Astrocyte (in vitro differentiated cells and primary cell): ENCODE measurements around a stretch of chr7.

DNA sequence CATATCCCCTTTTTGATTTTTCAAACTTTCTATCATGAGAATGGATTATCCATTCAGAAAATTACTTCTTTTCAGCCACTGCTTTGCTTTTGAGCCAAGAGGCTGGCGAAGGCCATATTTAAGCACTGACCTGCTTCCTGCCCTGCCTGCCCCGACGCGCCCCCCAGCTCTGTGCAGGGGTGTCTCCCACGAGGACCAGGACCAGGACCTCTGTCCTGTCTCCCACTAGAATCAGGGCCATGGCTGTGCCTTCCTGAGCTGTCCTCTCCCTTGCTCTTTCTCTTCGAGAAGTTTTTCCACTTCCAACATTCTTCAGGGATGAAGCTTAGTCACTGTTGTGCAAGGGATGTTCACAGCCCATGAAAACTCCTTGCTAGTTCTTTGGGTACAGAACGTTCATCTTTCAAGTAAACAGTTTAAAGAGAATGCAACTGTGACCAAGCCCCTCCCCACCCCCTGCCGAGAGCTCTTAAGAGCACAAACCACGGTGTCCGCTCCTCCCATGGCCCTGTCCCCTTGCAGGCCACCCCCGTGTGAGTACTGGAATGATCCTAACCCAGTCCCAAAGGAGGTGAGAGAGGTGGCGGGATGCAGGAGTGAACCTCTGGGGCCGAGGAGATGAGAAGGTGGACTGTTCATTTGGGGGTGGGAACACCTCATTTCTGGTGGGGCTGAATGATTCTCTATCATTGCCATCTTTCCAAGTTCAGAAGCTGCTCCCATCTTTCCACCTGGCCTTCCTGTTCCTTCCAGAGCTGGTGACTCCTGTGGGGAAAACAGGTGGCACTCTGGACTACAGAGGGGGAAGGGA is 161.1 kb upstream of the RHEB start:
- PRO-cap = no peak
- RRBS, 2 experiments = no CpG with 5 or more reads among the region's 13 CpGs

GRCh38 chr7:151740341-151740849 is 136.5 kb downstream of the PRKAG2 start:
- PRO-cap = no peak
- RRBS, 2 experiments = 28 to 34% methylated on average over 2 of the region's 9 CpGs

DNA sequence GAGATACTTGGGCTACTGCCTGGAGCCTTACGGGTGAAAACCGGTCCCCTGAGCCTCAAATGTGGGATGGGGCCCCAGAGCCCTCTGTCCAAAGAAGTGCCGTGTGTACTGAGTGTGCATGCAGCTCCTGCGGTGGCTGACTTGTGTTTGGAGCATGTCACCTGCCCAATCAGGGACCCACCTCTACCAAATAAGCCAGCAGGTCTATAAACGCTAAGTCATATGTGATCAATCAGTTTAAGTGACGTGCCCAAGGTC is 57.3 kb downstream of the PRKAG2 start:
- PRO-cap = no peak
- RRBS, 2 experiments = no CpG with 5 or more reads among the region's 6 CpGs

- PRO-cap = no peak
- RRBS, 2 experiments = 82% methylated on average over 5 of the region's 20 CpGs; no CpG with 5 or more reads in 1 of the 2 experiments
These were observed 56.8 kb downstream of the PRKAG2 start for GRCh38 chr7:151819977-151820583.

DNA sequence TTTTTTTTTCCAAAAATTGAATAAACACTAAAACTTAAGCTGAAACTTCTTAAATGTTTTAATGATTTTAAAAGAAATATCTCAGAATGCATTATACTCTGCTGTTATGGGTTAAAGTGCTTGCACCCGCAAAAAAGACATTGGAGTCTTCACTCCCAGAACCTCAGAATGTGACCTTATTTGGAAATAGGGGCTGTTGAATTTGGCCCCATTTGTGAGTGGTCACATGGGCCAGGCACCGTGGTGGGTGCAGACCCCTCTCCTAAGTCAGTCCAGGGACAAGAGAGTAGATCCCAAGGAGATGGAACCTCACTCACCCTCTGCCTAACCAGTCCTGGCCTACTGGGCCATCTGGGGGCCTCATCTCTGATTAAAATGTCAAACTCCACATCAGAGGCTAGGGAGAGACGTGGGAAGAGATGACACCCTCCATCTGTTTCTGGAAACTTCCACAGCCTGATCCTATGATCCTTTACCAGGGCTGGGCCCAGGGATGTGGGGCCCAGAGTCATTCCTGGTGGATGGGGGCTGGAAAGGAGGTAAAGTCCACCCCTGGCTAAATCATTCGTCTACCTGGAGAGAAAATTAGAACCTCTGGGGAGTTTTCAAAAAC is 53.6 kb downstream of the PRKAG2 start:
- PRO-cap = no peak
- RRBS, 2 experiments = no CpG with 5 or more reads among the region's 4 CpGs

DNA sequence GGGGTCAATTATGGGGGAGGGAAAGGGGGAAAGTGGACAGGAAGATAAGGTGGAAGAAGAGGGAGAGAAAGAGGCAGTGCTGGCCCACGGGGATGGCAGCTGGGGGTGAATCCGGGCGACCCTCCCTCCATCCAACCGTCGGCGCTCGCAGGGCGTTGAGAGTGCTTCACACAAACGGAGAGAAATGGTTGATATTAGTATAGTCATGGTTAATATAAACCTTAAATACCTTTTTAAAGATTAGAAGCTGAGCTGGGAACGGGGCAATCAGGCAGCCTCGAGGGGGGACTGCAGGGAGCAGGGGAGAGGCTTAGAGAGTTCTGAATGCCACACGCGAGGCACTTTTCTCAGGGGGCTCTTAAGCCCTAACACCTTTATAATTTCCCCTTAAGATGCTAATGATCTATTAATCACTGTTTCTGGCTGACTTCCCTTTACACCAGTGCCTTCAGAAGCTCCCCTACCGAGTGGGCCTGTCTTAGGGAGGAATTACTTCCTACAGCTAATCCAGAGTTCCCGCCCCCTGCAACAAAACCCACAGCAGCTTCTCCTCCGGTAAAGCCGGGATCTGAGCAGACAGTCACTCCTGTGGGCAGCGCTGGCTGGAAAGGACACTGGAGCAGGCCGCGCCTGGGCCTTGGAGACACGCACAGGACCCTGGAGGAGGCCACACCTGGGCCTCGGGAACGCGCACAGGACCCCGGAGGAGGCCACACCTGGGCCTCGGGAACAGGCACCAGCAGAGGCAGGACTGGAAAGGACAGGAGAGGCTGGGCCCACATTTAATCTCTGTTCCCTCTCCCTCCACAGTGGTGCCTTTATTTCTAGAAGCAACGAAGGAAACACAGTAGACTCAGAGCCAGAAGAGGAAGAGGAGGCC is 39.3 kb downstream of the PRKAG2 start:
- PRO-cap = unidirectional peak, plus-strand start at position 583 of the sequence
- RRBS, 2 experiments = no CpG with 5 or more reads among the region's 27 CpGs

GRCh38 chr7:151844144-151844902 is 32.6 kb downstream of the PRKAG2 start:
- PRO-cap = no peak
- RRBS, 2 experiments = no CpG with 5 or more reads among the region's 22 CpGs

- PRO-cap = no peak
- RRBS, 2 experiments = no CpG with 5 or more reads among the region's 13 CpGs
These were observed 38.4 kb upstream of the GALNTL5 start for GRCh38 chr7:151917603-151918501.

DNA sequence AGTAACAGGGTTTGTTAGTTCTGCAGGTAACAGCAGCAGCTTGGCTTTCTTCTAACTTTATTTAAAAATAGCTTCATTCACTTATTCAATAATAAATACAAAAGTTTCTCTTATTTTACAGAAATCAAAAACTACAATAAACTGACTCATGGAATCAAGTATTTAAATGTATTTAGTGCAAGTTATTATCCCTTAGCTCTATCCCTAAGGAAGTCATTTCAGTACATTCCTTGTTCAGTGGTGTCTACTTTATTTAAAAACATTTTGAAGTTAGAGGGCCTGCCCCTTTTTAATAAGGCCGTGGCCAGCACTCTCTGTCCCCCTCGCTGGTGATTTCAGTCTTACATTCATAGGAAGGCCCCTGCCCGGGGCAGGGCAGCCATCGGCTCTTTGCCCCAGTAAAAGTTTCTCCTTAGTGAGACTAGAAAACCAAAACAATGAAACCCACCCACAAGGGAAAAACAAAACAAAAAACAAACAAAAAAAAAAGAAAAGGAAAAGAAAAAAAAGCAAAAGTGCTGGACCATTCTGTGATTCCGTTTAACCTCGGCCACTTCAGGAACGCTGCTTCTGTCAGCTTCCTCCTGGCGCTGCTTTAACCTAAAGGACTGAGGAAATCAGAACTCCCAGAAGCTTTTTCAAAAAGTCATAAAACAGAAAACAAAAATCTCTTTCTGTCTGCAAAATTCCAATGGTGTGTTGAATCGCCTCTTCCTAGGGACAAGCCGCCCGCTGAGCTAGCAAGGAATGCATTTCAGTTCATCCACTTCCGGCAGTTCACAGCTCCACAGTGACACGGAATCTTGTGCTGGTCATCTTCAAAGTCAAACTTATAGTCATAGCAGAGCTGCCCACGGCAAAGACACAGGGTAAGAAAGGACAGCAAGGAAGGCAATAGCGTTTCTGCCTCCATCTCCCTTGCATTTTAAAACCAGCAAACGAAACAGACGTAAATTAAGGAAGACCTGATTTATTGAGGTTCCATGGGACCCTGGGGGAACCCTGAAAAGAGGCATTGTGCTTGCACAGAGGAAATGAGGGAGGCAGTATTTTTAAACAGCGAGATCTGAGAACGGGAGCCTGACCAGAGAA is 111.0 kb downstream of the GALNT11 start:
- PRO-cap = bidirectional peak, plus-strand start at position 839 of the sequence, minus-strand start at position 777 of the sequence
- RRBS, 2 experiments = no CpG with 5 or more reads among the region's 19 CpGs

- PRO-cap = no peak
- RRBS, 2 experiments = no CpG with 5 or more reads among the region's 8 CpGs
These were observed 41.6 kb downstream of the KMT2C start for GRCh38 chr7:152393911-152394849.

GRCh38 chr7:152504316-152505144 is 68.7 kb upstream of the KMT2C start:
- PRO-cap = no peak
- RRBS, 2 experiments = no CpG with 5 or more reads among the region's 11 CpGs

- PRO-cap = no peak
- RRBS, 2 experiments = no CpG with 5 or more reads among the region's 4 CpGs
These were observed 2.4 kb downstream of the ACTR3B start for GRCh38 chr7:152761918-152762348.

DNA sequence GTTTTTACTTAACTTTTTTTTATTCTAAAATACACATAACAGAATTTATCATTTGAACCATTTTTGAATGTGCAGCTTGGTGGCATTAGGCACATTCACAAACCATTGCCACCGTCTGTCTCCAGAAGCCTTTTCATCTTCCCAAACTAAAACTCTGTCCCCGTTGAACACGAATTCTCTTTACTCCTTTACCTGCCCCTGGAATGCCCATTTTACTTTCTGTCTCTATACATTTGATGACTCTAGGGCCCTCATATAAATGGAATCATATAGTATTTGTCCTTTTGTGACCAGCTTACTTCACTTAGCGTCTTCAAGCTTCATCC is 48.3 kb downstream of the ACTR3B start:
- PRO-cap = no peak
- RRBS, 2 experiments = no CpG with 5 or more reads among the region's 4 CpGs

DNA sequence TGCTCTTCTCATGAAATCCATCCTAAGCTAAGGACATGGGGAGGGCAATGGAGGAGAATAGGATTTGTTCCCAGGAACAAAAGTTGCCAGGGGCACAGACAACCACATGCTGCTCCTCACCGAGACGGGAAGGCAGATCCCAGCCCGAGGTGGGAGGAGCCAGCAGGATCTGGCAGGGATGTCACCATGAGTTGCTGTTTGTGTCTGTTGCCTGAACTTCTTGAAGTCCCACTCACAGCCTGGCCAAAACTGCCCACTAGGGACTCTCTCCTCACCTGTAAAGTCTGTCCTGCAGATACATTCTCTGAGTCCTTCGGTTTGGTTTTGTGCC is 279.0 kb downstream of the ACTR3B start:
- PRO-cap = no peak
- RRBS, 2 experiments = no CpG with 5 or more reads among the region's 4 CpGs

DNA sequence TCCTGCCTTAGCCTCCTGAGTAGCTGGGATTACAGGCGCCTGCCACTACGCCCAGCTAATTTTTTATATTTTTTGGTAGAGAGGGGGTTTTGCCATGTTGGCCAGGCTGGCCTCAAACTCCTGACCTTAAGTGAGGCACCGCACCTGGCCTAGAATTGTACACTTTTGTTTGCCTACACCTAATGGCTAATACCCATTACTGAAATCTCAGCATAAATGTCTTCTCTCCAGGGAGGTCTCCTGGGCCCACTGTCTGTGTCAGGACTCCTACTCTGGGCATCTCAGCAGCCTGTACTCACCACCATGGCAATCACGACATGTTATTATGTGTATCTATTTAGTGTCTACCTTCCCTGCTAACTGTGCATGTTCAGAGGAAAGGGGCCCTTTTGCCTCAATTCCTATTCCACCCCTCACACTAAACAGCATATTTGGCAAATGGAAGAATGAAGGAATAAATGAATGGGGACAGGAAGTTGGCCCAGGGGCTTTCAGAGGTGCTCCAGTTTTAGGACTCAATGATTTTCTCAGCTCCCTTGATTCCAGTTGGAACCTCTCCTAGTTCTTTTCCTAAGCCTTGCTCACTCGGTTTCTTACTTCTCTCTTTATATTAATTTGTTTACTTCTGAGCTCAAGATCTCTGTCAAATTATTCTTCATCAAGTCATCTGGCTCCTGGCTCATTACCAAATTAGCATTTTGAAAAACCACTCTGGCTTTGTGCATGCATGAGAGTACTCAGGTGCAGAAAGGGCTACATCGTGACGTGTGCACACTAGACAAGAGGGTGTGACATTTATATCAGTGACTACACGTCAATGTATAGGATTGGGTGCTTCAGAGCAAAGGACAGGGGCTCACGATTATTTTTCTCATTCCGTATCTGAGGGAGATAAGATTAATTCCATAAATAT is 646.0 kb upstream of the DPP6 start:
- PRO-cap = no peak
- RRBS, 2 experiments = no CpG with 5 or more reads among the region's 10 CpGs

DNA sequence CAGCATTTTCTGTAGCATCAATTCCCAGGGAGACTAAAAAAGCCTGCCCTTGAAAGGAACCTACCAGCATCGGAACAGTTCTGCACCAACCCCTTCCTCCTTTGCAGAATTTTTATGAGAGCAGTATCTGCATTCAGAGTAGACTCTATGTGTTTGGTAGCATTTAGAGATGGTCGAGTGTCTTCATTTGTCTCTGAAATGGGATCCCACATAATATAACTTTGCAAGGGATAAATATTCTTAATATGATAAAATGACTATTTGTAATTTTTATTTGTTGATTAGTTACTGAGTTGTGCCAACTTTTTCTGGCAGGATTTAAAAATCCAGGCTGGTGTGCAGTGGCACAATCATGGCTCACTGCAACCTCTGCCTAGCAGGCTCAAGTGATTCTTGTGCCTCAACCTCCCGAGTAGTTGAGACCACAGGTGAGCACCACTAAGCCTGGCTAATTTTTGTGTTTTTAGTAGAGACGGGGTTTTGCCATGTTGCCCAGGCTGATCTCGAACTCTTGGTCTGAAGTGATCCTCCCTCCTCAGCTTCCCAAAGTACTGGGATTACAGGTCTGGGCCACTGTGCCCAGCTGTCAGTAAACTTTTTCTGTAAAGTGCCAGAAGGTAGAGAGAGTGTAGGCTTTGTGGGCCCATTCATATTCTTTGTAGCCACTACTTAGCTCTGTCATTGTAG is 645.2 kb upstream of the DPP6 start:
- PRO-cap = no peak
- RRBS, 2 experiments = no CpG with 5 or more reads among the region's 5 CpGs

DNA sequence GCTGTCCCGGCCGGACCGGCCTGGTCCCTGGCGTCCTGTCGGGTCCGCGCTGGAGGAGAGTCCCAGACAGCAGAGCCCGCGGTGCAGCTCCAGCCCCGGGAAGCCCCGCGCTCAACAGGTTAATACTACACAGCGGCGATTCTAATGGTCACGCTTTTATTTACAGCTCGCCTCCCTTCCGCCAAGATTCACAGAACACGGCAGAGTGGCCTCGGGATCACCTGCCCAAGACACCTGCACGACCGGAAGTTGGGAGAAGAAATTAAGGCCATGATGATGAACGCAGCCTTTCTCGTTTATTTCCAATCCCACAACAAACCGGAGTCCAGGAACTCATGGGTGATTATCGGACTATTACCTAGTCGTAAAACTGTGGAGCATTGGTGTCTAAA is 868 bp upstream of the PAXIP1 start:
- PRO-cap = no peak
- RRBS, 2 experiments = 1 to 4% methylated on average over 9 of the region's 26 CpGs

GRCh38 chr7:155226135-155226588 is 71.5 kb upstream of the INSIG1 start:
- PRO-cap = no peak
- RRBS, 2 experiments = no CpG with 5 or more reads among the region's 19 CpGs

DNA sequence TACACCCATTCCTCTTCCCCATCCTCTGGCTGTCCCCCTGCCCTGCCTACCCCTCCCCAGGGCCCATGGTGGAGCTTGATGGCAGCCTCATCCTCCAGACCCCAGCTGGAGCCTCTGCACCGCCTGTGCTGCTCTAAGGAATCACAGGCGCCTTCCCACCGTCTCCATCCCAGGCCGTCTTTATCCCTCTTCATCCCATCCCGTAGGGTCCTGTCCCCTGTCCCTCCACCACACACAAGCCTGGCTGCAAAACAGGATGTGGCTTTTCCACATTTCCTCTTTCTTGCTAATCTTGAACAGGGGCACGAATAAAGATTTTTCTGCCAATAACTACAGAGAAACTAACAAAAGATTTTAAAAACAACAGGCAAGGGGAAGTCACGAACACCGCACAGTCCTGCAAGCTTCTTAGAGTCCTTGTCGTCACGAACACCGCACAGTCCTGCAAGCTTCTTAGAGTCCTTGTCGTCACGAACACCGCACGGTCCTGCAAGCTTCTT is 10.5 kb upstream of the INSIG1 start:
- PRO-cap = no peak
- RRBS, 2 experiments = no CpG with 5 or more reads among the region's 15 CpGs

DNA sequence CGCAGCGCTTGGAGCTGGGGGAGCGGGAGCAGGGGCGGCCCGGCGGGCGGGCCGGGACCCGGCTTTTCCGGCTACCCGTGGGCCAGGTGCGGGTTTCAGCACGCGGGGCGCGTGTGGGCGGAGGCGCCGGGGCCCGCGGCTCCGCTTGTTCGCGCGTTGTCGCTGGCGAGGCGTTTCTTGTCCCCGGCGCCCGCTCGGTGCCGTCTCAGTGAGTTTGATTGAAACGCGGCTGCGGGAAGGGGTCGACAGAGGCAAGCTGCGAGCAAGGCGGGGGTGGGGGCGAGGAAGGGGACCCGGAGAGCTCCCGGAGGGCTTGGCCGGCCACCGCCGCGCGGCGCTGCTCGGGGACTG is 76.6 kb downstream of the INSIG1 start:
- PRO-cap = no peak
- RRBS, 2 experiments = 2 to 3% methylated on average over 25 to 29 of the region's 49 CpGs